ENCODE results near the genes MRNIP, ZFP62 and TRIM52.

GRCh38 chr5:179858719-179859632, at the start of gene MRNIP:
Gene MRNIP, minus strand, starts transcription at chr5:179858817.
- PRO-cap, 3 experiments, result peak in 2 of 3 experiments; most common plus-strand start chr5:179858993 (in 1); most common minus-strand start chr5:179858806 (in 1)
- RAMPAGE, long total RNA, result no peak
- RRBS, 2 experiments, result 2 to 3% methylated on average over 15 of the region's 84 CpGs

GRCh38 chr5:179862046-179862978, 3.7 kb upstream of the MRNIP start:
- PRO-cap, 3 experiments, result no peak in any of the 3 experiments
- RAMPAGE, long total RNA, result no peak
- RRBS, 2 experiments, result no CpG with 5 or more reads among the region's 8 CpGs

- PRO-cap, 3 experiments, result no peak in any of the 3 experiments
- RAMPAGE, long total RNA, result no peak
- RRBS, 2 experiments, result no CpG with 5 or more reads among the region's 9 CpGs
These were observed 4.5 kb upstream of the TBC1D9B start for GRCh38 chr5:179912022-179912712.

GRCh38 chr5:179962873-179963548, 55.3 kb upstream of the TBC1D9B start:
- PRO-cap, 3 experiments, result no peak in any of the 3 experiments
- RAMPAGE, long total RNA, result no peak
- RRBS, 2 experiments, result no CpG with 5 or more reads among the region's 14 CpGs

- PRO-cap, 3 experiments, result no peak in any of the 3 experiments
- RAMPAGE, long total RNA, result no peak
- RRBS, 2 experiments, result no CpG with 5 or more reads among the region's 24 CpGs
These were observed 66.6 kb upstream of the TBC1D9B start for GRCh38 chr5:179974182-179974715.

DNA sequence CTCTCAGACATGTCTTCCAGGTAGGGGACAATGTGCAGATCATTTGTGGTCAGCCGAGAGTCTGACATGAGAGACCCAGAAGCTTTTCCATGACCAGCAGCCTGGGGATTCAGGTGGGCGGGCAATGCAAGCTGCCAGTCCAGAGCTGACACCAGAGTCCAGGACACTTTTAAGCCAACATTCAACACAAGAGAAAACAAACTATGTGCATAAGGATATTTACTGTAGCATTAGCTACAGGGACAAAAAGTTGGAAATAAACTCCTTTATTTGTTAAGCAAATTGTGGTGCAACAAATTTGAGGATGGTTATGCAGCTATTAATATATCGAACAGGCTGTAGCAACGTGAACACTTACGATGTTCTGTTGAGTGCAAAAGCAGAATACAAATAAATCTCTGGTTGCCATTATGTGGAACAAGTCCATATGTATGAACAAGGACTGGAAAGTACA, 9.9 kb upstream of the RNF130 start:
- PRO-cap, 3 experiments, result no peak in any of the 3 experiments
- RAMPAGE, long total RNA, result no peak
- RRBS, 2 experiments, result no CpG with 5 or more reads among the region's 5 CpGs

GRCh38 chr5:180616862-180617115, 25.5 kb upstream of the SCGB3A1 start:
- PRO-cap, 3 experiments, result no peak in any of the 3 experiments
- RAMPAGE, long total RNA, result no peak
- RRBS, 2 experiments, result no CpG with 5 or more reads among the region's 7 CpGs

DNA sequence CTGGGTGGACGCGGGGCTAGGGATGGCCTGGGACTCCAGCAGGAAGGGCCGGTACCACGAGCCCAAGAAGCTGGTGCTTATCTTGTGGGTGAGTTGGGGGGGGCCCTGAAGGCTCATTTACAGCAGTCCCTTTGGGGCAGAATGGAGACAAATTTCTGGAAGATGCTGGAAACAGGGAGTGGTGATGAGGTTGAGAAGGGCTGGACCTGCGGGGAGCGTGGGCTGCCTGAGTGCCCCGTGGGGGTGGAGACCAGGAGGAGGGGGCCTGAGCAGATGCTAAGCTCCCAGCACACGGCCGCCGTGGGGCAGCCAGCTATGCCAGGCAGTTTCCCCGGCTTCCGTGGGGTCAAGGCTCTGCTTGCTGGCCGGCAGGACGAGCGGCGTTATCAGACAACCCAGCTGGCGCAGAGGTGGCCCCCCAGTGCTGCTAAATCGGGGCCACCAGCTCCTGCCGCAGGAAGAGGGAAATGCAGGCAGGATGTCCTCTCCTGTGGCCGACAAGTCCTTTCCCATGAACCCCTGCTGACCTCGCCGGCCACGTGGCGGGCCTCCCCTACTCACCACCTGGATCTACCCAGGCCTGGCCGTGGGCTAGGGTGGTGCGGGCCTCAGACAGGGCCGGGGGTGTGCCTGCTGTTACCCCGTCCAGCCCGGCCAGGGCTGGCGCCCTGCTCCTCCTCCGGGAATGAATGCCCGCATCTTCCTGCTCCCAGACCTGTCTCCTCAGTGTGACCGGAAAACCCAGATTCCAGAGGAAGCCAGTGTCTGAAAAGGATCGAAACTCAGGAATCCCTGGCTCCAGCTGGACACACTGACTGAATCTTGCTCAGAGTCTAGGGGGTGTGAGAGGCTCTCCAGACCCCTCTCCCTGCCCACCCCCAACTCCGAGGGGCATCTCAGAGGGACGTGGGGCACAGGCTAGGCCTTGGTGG, 4.1 kb downstream of the FLT4 start:
- PRO-cap, 3 experiments, result no peak in any of the 3 experiments
- RAMPAGE, long total RNA, result no peak
- RRBS, 2 experiments, result 25 to 44% methylated on average over 3 to 10 of the region's 36 CpGs

DNA sequence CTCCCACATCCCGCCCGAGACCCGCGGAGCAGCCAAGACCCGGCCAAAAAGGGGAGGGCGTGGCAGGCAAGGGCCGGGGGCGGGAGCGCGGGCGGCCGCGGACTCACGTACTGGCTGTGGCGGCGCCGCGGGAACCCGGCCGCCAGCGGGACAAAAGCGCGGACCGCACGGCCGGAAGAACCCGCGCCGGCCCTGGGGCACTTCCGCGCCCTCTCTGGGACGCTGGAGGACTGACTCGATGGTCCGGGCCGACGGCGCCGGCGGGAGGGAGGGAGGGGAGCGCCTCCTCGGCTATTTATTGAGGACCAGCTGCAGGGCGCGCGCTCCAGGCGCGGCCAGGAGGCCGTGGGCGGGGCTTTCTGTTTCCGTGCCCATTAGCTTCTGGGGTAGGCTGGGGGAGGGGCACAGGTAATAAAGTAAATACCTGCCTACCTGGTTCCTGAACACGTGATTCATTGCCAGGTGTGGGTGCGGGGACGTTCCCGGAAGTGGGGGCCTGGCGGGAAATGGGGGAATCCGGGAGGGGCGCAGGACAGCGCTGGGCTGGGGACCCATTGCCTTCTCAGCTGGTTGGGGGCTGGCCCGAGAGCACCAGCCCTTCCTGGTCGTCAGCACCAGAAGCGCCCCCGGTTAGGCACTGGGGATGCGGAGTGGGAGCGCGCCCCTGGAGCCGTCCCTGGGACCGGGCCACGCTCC, at the start of gene ZFP62:
Gene ZFP62 (minus strand): TSS at position 169 of the 696 bp plus-strand sequence.
- PRO-cap, 3 experiments, result peak in 3 of 3 experiments; most common plus-strand start position 229 of the sequence (in 1); most common minus-strand start position 131 of the sequence (in 2)
- RAMPAGE, long total RNA, result start-site peak on the minus strand centred at position 105 of the sequence, 108 bp wide, 124 and 45 reads in 2 replicates
- RRBS, 2 experiments, result 3% methylated on average over 37 of the region's 67 CpGs

- PRO-cap, 3 experiments, result no peak in any of the 3 experiments
- RAMPAGE, long total RNA, result no peak
- RRBS, 2 experiments, result 4% methylated on average over 6 of the region's 11 CpGs
These were observed 689 bp upstream of the ZFP62 start for GRCh38 chr5:180861804-180862125.

DNA sequence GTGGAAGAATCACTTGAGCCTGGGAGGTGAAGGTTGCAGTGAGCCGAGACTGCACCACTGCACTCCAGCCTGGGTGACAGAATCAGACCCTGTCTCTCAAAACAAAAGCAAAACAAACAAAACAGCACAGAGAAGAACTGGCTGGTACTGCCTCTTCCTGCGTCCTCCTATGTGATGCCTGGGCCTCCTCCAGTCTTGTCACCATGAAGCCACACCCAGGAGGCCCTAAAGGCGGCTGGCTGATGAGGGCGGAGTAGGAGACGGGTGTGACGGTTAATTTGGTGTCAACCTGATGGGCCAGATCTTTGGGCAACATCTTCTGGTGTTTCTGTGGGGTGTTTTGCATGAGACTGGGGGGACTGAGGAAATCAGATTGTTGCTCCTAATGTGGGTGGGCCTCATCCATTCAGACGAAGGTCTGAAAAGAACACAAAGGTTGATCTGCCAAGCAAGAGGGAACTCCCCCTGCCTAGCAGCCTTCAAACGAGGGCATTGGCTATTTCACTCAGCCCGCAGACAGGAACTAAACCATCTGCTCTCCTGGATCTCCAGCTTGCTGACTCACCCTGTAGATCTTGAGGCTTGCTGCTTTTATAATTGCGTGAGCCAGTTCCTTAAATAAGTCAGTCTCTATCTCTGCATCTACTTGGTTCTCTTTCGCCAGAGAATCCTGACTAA, 12.6 kb upstream of the ZFP62 start:
- PRO-cap, 3 experiments, result no peak in any of the 3 experiments
- RAMPAGE, long total RNA, result no peak
- RRBS, 2 experiments, result no CpG with 5 or more reads among the region's 11 CpGs

- PRO-cap, 3 experiments, result no peak in any of the 3 experiments
- RAMPAGE, long total RNA, result no peak
- RRBS, 2 experiments, result no CpG with 5 or more reads among the region's 5 CpGs
These were observed 9.4 kb downstream of the BTNL8 start for GRCh38 chr5:180908438-180908676.

- PRO-cap, 3 experiments, result no peak in any of the 3 experiments
- RAMPAGE, long total RNA, result no peak
- RRBS, 2 experiments, result no CpG with 5 or more reads among the region's 7 CpGs
These were observed 929 bp downstream of the BTNL9 start for GRCh38 chr5:181041010-181041380.

DNA sequence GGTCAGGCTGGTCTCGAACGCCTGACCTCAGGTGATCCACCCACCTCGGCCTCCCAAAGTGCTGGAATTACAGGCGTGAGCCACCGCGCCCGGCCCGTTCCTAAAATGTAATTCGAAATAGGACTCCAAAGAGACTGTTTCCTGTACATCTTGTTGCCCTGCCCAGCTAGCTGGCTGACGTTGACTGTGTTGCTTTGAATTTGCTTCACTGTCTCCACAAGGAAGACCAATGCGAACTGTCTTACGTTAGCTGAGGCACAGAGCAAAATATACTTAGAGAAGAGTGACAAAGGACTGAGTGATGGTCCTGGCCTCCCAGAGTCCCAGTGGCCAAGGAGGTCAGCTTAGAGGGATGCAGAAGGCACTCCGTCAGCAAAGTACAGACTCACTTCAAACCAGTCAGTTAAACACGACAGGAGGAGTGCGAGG, 6.9 kb upstream of the TRIM41 start:
- PRO-cap, 3 experiments, result no peak in any of the 3 experiments
- RAMPAGE, long total RNA, result no peak
- RRBS, 2 experiments, result no CpG with 5 or more reads among the region's 15 CpGs

DNA sequence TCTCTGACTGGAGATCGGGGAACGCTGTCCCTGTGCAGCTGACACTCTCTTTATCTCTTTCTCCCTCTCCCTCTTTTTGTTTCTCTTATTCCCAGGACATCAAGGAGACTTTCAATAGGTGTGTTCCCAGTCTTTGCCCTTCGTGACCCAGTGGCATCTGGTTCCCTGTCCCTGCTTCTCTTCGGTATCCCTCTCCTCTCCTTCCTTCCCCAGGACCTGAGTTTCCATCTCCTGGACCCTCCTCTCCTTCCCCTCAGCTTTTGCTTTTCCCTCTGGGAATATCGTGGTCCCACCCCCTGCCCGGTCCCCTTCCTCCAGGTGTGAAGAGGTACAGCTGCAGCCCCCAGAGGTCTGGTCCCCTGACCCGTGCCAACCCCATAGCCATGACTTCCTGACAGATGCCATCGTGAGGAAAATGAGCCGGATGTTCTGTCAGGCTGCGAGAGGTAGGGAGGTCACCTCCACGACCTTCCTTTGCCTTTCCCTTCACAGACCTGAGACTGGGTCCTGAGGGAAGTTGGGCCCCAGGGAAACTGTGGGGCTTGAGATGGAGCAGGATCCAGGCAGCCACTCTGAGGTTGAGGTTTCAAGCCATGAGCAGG, 10.3 kb downstream of the RACK1 start:
- PRO-cap, 3 experiments, result no peak in any of the 3 experiments
- RAMPAGE, long total RNA, result no peak
- RRBS, 2 experiments, result 66 to 71% methylated on average over 2 to 3 of the region's 11 CpGs

GRCh38 chr5:181246014-181246820, 2.5 kb upstream of the RACK1 start:
- PRO-cap, 3 experiments, result peak in 3 of 3 experiments; most common plus-strand start chr5:181246536 (in 2); most common minus-strand start chr5:181246428 (in 2)
- RAMPAGE, long total RNA, result no peak
- RRBS, 2 experiments, result 3 to 4% methylated on average over 15 of the region's 61 CpGs

DNA sequence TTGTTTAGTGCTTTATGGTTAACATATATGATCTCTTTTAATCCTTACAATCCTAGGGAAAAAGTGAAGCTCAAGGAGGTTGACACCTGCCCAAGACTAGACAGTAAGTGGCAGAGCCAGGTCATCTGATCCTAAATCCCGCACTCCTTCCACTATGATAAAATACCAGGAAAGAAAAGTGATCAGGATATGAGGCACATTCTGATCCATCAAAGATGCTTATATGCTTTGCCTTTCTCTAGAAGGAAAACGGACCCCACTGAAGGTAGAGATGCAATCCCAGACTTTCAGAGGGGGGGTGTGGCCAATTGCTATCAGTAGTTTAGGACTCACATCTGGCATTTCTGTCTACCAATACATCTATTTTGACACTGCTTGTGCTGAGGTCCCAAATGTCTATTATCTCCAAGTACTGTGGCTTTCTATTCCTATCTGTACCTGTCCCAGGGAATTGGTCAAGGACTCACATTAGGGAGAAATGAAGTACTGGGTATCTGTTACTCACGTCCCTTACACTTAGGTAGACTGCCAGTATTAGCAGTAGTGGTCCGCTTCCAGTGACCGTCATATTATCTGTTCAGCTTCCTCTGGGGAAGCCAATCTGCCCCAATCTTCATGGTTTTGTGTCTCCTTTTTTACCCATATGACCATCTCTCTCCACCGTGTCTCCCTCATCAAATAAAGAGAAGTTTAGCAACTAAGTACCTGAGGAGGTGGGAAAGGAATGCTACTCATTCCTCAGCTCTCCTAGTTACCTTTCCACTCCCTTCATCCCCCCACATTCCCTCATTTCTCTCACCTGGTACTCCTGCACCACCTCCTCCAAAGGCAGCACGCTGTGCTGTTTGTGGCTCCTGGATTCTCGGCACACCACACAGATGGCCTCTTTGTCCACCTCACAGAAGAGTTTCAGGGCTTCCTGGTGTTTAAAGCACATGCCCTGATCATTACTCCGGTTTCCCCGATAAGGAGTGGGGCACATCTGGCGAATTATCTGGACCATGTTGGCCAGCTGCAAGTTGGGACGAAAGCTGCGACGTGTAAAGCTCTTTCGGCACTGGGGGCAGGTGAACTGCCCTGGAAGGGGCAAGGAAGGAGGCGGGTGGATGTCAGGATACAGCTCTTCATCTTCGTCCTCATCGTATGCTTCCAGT, 1.4 kb downstream of the TRIM52 start:
- PRO-cap, 3 experiments, result no peak in any of the 3 experiments
- RAMPAGE, long total RNA, result no peak
- RRBS, 2 experiments, result no CpG with 5 or more reads among the region's 18 CpGs

GRCh38 chr5:181261023-181261300, at the start of gene TRIM52:
Gene TRIM52, minus strand, starts transcription at chr5:181261143.
- PRO-cap, 3 experiments, result peak in 3 of 3 experiments; most common plus-strand start chr5:181261213 (in 3); most common minus-strand start chr5:181261085 (in 3)
- RAMPAGE, long total RNA, result start-site peak on the minus strand at chr5:181261089-181261145, 250 and 47 reads in 2 replicates; start-site peak on the plus strand at chr5:181261223-181261262, 87 and 18 reads in 2 replicates
- RRBS, 2 experiments, result 2% methylated on average over 6 of the region's 28 CpGs

- PRO-cap, 3 experiments, result no peak in any of the 3 experiments
- RAMPAGE, long total RNA, result no peak
- RRBS, 2 experiments, result no CpG with 5 or more reads among the region's 6 CpGs
These were observed 4.5 kb upstream of the TRIM52 start for GRCh38 chr5:181265518-181265814.

- PRO-cap, 3 experiments, result no peak in any of the 3 experiments
- RAMPAGE, long total RNA, result no peak
- RRBS, 2 experiments, result no CpG with 5 or more reads among the region's 1 CpG
These were observed 26.4 kb upstream of the TRIM52 start for GRCh38 chr5:181287255-181287765.

Data from skeletal muscle tissue (tissue), 7 donors.